ENCODE measurements around the gene RBKS.

- PRO-cap = bidirectional peak, plus-strand start at chr2:27735830, minus-strand start at chr2:27735592
Observed at GRCh38 chr2:27734990-27735984, 36.2 kb upstream of the MRPL33 start.

DNA sequence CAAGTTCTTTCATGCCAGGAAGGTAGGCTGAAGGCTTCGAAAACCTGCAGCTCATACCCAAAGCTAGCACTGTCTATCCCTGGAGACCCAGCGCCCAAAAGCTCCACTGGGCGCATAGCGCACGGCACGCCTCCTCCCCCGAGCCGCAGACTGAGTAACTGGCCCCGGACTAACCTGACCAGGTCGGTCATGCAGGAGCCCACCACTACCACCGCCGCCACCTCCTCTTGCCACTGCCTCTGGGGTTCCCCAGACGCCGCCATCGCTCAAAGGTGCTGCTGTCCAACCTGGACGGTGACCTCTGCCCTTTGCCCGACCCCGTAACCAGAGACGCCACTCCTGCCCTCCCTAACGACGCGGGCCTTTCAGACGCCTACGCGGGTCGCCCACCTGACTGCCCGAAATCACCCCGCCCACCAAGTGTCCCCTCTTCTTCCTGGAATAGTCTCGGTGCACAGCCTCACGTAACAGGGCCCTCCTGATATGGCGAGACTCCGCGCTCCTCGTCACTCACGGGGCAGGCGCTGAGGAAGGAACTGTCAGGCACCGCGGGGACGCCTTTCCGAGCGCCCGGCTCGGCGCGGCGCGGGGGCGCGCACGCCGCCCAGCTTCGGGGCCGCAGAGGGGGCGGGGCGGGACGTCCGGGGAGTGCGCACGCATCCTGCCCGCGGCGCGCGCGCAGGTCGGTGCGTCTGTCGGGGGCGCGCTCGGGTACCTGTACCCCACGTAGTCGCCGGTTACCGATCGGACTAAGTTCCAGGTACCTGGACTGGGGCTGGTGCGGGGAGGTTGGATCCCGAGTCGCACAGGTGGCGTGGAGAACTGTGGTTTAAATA lies at the start of gene RBKS:
Gene RBKS (minus strand): TSS at position 305 of the 836 bp plus-strand sequence.
- PRO-cap = bidirectional peak, plus-strand start at position 509 of the sequence, minus-strand start at position 505 of the sequence; bidirectional peak, plus-strand start at position 659 of the sequence, minus-strand start at position 701 of the sequence

DNA sequence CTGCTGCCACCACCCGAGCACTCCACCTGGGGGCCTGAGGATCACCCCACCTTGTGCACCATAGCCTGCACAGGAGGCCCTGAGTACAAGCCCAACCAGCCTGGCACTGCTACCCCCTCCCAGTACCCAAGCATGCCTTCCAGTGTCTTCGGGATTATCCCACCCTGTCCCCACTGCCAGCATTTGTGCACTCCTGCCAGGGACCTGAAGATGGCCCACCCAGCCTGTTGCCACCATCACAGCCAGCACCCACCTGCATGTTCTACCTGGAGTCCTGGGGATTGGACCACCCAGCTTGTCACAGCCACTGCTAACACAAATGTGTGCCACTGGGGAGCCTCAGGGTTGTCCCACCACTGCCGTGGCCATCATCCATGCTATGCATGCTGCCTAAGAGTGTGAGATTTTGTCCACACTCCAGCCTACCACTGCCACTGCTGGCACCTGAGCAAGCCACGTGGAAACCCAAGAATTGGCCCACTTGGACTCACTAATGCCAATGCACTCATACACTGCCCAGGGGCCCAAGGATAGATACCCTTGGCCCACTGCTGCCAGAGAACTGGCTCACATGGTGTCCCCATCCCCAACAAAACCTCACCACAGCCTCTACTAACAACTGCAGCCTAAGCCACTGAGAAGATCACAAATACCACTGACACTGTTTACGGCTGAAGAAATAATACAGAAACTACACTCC lies 217.2 kb upstream of the FOSL2 start:
- PRO-cap = no peak

DNA sequence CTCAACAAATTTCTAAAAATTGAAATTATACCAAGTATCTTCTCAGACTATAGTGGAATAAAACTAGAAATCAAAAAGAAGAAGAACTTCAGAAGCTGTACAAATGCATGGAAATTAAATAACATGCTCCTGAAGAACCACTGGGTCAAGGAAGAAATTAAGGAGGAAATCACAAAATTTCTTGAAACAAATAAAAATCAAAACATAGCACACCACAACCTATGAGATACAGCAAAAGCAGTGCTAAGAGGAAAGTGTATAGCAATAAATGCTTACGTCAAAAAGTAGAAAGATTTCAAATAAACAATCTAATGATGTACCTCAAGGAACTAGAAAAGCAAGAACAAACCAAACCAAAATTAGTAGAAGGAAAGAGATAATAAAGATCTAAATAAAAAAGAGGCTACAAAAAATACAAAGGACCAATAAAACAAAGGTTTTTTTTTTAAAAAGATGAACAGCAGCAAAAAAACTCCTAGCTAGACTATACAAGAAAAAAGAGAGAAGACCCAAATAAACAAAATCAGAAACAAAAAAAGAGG lies 214.3 kb upstream of the FOSL2 start:
- PRO-cap = no peak

GRCh38 chr2:28269145-28269989 lies 123.3 kb upstream of the FOSL2 start:
- PRO-cap = no peak

DNA sequence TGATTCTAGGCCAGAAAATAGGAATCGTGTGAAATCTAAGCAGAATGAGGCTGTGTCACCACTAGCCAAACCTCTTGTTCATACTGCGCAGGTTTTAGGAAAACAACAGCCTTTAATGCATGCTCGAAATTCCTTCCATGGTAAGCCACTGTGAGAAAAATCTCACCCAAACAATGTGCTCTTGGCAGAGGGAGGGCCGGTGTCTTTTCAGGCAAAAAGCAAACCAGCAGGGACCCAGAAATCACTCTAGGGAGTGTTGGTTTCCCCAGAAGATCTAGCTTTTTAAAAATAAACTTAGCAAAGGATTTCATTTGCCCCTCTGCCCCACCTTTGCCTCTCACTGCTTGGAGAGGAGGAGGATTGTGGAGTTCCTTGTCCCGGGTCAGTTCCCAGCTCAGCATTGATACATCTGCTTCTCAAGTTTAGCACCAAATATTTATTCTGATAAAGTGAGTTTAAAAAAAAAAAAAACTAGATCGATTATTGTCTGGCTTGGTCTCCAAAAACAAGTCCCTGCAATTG lies 71.1 kb upstream of the FOSL2 start:
- PRO-cap = no peak

DNA sequence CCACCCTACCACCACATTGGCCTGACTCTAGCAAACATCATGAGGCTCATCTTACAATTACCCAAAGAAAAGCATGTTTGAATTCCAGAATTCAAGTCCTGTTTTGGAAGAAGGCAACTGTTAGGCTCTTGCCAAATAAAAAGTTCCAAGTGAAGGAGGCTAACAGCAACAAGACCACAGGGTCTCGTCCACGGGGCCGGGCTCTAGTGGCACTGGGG lies 64.3 kb upstream of the FOSL2 start:
- PRO-cap = no peak

DNA sequence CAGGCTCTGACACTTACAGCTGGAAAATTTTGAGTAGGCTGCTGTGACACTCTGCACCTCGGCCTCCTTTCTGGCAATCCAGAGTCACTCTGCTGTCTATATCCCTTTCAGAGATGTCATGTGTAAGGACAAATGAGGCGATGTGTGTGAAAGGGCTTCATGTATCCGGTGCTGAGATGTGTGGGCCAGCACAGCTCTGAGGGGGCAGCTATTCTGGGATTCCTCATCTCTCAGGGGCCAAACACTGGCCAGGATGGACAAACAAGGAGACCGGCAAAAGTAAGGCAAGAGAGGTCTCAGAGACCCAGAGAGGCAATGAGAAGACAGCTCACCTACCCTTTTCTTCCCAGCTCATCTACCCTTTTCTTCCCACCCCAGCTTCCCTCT lies 3.5 kb upstream of the FOSL2 start:
- PRO-cap = bidirectional peak, plus-strand start at position 131 of the sequence, minus-strand start at position 72 of the sequence

GRCh38 chr2:28391976-28392760 lies 490 bp upstream of the FOSL2 start:
- PRO-cap = bidirectional peak, plus-strand start at chr2:28392182, minus-strand start at chr2:28392311; bidirectional peak, plus-strand start at chr2:28392937, minus-strand start at chr2:28392628

DNA sequence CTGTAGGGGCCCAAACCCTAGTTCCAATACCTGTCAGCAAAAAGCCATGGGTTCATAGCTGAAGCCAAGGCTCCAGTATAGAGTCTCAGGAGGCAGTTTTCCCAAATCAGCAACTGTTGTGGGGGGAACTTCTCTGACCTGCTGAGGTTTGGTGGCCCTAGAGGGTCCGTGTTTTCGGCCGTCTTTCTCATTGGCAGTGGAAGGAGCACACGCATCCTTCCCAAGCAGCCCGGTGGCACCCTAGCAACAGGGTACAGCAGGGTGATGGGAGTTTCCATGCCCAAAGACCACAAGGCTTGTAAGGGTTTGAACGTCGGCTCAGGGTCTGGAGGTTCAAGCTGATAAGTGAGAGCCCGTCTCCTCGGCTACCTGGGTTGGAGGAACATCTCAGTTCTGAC lies 6.6 kb downstream of the FOSL2 start:
- PRO-cap = no peak

GRCh38 chr2:28408682-28409870 lies 16.4 kb downstream of the FOSL2 start:
- PRO-cap = no peak

DNA sequence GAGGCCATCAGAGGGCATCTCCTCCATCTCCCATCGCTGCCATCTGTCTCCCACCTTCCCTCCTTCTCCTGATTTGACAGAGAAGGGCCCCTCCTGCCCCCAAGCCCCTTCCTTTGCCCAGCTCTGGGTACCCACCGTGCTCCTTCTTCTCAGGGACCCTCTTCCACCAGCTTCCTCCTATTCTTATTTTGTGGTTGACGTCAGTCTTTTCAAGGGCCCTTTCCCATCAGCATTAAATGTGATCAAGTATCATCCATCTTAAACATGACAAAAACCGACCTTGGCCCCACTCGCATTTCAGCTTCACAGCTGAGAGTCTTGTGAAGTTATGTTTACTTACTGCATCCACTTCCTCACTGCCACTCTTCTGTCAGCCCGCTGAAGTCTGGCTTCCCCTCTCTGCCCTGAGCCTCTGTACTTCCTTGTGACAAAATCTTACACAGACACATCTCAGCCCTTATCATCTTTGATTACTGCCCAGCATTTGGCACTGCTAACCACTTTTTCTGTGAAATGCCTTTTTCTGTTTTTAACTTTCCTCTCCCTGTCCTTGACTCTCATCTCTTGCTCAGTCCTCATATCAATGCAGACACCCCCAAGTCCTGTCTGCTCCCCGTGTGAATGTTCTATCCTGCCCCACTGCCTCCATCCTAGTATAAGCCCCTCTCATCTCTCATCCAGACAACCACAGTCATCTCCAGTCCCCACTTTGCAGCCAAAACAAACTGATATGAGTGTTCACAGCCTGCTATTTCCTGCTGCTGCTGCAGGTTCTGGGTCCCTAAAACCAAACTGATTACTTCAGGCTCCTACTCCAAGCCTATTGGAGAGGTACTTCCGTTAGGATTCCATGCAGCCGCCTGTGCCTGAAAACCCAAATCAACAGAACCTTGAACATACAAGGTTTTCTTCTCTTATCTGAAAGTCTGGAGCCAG lies 31.3 kb downstream of the FOSL2 start:
- PRO-cap = no peak

DNA sequence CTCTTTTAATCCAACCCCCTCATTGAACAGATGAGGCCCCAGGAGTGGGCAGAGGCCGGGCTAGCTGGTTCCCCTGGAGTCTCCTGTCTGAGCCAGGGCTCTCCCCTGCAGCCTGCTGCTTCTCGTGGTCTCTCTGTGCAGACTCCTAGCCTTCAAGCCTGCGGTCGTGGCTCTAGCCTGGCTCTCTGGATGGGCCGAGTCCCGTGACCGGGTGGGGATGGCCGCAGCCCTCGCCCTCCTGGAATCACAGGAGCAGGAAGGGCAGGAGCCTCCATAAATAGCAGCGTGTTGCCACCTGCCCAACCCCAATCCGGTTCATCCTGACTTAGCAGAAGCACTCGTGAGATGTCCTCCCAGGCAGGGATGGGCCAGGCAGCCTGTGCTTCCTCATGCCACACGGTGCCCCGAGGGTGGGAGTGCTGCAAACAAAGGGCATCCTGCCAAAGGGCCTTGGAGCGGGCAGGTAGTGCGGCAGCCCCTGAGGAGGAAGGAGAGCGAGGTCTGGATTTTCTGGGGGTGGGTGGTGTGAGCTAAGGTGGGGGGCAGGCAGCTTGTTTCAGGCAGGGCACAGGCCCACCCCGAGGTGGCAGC lies 43.9 kb downstream of the FOSL2 start:
- PRO-cap = unidirectional peak, minus-strand start at position 248 of the sequence

DNA sequence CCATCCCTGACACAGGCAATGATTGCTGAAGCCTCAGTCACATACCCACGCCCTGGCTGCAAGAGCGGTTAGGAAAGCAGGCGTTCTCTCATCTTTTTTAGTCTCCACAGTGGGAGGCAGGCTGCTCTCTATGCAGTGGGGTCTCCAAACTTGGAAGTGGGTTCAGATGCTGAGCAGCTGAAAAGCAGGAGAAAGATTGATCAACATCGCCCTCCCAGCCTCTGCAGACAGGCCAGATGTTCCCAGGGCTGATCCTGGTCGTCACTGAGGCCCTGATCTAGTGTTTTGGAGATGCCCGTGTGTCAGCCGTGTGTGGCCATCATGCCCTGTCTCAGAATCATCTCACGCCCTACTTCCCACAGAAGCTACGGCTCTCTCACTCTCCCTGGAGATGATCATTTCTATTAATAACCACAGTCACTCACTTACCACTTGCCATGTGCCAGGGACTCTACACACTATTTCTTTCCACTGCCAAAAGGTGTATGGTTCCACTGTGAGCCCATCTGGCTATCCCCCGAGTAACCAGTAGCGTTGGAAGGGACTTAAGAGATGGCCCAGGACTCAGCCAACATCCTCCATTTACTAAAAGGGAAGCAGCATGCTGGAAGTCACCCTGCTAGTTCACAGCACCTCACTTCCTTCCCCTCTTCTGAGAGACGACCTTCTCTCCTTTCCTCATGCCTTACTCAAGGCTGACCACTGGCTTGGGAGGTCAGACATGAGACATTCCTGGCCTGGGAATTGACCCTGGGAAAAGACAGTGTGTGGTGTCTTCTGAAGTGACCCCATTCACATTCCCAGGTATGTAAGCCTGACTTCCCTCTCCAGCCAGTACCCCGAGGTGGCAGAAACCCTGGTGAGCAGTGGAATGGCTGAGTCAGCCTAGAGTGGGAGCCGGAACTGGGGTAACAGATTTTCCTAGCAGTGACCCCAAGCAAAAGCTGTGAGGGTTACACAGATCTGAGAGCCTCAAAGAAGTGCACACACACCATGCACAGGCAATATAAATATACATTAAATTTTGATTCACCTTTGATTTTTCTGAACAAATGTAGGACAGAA lies 92.2 kb downstream of the PLB1 start:
- PRO-cap = no peak

DNA sequence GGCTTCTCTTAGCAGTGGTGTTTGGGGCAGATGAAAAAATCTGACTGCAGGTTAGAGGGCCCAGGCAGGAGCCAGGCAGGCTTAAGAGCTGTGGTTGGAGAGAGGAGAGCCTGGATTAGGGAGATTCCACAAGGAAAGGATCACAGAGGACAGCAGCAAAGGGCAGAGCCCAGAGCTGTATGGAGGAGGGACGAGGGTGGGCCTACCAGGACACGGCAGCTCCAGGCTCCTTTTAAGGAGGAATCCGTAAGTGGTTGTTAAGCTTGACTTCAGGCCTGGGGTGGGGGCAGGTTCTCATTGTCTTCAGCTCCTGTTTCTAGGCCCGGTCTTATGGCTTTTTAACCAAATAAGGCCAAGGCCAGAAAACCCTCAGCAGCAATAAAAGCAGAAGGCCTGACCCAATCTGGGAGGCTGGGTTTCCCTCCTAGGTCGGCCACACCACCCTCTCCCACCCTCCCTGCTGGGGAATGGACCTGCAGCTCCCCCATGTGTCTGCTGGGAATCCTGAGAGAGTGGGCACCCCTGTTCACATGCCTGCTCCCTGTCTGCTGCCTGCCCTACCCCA lies 111.1 kb downstream of the PLB1 start:
- PRO-cap = no peak

- PRO-cap = no peak
Observed at GRCh38 chr2:28643083-28643771, 108.4 kb upstream of the PPP1CB start.

DNA sequence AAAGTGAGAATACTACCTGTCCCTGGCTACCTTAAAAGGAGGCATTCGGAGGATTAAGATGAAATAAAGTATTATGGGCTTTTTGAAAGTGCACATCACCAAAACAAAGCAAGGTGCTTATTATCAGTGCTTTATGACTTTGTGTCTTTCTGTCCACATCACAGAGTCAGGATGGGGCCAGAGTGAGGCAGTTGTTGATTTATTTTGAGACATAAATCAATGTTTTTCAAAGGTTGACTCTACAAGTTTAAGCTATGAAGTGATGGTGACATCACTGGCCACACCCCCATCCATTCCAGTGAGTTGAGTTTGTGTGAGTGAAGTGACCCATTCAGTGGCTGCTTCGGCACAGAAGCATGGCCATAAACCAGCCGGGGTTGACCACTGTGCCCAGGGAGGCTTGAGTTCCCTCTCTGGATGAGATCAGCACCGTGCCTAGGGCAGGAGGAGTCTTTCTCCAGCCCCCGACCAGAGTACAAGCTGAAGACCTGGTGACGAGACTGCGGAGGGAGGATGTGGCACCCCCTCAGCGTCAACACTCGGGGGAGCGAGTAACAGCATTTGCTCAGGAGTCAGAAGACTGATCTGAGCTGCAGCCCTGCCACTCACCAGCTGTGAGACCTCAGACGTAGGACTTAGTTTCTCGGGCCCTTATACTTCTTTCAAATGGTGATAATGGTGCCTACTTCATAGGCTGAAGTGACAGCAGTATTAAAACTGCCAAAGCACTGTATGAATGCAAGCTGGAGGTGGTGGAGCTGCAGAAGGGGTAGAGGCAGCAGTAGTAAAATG lies 88.9 kb upstream of the PPP1CB start:
- PRO-cap = no peak

DNA sequence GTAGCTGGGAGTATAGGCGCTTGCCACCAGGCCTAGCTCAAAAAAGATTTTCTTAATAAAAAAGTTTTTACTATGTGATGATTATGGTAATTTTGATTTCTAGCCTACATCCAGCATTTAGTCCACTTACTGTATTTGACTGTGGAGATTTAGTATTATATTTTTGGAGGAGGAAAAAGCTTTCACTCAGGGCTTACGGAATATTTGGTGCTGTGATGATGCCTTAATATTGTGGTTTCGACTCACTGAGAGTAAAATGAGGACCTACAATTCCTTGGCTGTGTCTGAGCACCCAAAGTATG lies 18.9 kb downstream of the WDR43 start:
- PRO-cap = no peak

GRCh38 chr2:28951651-28952541 lies 29.2 kb upstream of the TOGARAM2 start:
- PRO-cap = no peak

DNA sequence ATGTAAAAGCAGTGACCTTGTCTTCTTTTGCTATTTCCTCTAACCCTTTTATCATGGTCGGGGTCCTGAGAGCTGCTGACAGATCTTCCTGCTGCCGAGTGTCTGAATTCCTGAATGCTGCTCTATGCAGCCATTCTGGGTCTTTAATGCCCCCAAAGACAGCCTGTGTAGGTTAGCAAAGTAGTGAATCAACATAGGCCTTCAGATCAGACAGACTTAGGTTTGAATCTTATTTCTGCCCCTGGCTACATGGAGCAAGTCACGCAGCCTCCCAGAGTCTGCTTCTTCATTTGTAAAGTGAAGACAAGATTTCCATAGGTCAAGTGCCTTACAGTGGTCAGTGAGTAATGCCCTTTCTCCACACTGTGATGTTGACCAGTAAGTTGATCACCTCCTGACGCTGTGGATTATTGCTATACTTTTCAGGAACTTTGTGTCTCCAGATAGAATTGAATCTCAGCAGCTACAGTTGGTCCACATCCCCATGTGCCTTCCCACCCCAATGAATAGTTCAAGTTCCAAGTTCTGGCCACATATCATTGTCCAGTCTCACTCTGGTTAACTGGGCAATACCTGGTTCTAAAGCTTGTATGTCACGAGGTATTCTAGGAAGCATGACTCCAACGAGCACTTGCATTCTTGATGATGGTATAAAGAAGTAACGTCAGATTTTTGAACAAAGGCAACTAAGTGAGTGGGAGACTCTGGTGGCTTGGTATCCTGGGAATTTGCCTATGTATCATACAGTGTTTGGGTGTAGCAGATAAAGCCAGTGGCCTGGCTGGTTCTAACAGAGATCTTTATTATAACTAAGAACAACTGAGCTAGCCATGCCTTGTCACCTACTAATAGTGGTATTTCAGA lies 2.1 kb upstream of the CLIP4 start:
- PRO-cap = no peak